AG10803 (cell line): ENCODE measurements around the genes SEC14L5, TMEM114 and METTL22.

DNA sequence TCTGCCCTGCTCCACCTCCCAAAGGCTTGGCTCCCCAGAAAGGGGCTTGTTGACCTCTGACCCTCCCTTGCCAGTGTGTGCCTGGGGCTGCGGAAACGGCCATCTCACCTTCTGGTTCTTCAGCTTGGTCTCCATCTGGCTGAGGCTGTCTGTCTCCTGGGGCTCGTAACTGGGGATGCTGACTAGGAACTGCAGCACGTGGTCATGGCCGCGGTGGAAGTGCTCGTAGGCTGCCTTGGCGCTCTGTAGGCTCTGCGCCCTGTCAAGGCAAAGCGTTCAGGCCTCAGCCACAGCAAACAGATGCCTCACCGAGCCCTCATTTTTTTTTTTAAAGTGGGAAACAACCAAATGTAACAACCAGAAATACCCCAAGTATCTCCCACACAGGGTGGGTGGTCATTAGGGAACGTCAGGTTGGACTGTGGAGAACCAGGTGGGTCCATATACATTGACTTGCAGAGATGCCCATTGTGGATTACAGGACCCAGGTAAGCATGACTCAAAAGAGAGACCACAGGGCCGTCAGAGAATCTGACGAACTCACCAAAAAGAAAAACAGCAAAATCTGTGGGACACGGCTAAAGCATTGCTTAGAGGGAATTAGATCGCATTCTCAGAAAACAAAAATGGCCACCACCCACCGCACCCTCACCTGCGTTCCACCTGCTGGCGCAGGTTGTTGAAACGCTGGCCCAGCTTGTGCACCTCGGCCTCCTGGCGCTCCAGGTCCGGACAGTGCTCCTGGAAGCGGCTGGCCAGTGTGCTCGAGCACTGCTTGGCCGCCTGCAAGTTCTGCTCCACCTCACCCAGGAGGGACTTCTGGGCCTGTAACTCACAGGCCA is 43.0 kb downstream of the UBN1 start:
- RRBS, result no CpG with 5 or more reads among the region's 26 CpGs

GRCh38 chr16:4922645-4923297 is 14.2 kb downstream of the PPL start:
- RRBS, result 9% methylated on average over 1 of the region's 18 CpGs

- RRBS, result 3% methylated on average over 6 of the region's 65 CpGs
Measured at GRCh38 chr16:4957532-4958562, at the start of gene SEC14L5. SEC14L5 (plus strand) TSS chr16:4958330.

GRCh38 chr16:7351918-7352232 is 1238.4 kb downstream of the TMEM114 start:
- RRBS, result no CpG with 5 or more reads among the region's 4 CpGs

DNA sequence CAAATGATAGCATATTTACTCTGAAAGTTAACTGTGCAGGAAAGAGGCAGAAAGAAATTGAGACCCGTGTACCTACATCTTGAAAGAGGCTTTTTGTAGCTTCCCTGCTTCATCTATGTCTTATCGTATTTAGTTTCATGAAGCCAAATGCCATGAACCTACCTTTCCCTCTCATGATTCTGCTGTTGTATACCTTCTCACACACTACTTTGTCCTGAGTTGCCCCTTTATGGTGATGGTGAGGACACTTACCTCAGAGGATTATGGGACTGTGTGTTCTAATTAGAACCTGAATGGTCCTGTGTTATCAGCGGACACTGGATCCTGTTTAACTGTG is 914.8 kb downstream of the TMEM114 start:
- RRBS, result no CpG with 5 or more reads among the region's 3 CpGs

- RRBS, result no CpG with 5 or more reads among the region's 11 CpGs
Measured at GRCh38 chr16:8567770-8568154, 22.5 kb downstream of the TMEM114 start.

DNA sequence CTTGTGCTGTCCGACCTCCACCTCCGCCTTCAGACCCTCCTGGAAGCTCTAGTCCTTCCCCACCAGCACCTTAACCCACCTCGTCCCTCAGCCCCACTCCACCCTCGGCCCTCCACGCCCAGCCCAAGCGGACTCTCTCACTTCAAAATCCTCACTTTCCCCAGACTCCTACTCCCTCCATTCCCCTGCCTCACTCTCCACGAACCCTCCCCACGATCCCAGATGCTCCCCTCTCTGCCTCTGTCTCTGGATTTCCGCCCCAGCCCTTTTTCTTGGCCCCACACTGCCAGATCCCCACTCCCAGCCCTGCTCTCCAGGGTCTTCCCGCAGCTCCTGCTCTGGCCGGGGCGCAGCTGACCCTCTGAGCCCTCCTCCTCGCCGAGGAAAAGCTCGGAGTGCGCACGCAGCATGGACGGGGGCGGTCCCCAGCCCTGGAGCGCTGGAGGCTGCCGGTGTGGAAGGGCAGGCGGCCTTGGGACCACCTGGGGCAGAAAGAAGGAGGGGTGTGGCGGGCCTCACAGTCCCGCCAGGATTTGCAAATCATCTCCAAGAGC is at the start of gene TMEM114:
TMEM114 (minus strand) TSS at position 397 of the 554 bp plus-strand sequence.
- RRBS, result no CpG with 5 or more reads among the region's 24 CpGs

DNA sequence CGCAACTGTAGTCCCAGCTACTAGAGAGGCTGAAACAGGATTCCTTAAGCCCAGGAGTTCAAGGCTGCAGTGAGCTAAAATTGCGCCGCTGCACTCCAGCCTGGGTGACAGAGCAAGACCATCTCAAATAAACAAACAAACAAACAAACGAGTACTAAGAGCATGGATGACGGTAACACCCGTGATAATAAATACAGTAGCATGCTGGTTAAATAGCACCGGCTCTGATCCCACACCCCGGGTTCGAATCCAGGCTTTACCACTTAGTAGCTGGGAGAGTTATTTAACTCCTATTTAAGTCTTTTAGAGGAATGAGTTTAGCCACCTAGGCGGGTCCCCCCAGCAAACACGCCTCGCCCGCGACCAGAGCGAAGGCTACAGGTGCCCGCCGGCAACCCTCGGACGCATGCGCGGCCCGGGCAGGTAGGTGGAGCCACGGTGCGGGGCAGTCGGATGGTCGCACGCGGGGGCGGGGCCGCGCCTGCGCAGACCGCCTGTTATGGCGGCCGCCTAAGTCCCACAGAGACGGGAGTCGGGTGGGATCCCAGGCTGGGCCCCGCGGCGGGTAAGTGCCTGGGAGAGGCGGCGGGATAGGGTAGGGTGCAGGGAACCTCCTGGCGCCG is at the start of gene METTL22:
METTL22 (plus strand) TSS at position 488 of the 623 bp plus-strand sequence.
- RRBS, result no CpG with 5 or more reads among the region's 44 CpGs

DNA sequence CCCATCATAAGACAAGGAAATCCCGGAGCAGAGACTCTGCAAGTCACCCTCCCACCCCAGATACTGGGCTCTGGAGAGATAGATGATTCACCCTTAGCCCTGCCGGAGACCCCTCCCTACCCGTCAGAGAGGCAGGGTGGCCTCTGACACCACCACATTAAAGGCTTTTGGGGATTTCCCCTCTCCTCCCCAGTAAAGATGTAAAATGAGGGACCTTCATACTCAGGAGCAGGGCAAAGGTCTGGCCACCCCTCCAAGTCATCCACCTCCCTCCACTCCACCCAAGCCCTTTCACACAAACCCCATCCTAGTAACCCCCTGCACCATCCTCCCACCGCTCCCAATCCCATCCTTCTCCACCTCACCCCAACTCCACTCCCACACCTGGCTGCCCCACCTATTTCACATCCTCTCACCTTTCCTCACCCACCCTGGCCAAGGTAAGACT is 779 bp downstream of the ABAT start:
- RRBS, result 13% methylated on average over 2 of the region's 4 CpGs

- RRBS, result no CpG with 5 or more reads among the region's 20 CpGs
Measured at GRCh38 chr16:8806116-8807252, 8.8 kb downstream of the PMM2 start.

DNA sequence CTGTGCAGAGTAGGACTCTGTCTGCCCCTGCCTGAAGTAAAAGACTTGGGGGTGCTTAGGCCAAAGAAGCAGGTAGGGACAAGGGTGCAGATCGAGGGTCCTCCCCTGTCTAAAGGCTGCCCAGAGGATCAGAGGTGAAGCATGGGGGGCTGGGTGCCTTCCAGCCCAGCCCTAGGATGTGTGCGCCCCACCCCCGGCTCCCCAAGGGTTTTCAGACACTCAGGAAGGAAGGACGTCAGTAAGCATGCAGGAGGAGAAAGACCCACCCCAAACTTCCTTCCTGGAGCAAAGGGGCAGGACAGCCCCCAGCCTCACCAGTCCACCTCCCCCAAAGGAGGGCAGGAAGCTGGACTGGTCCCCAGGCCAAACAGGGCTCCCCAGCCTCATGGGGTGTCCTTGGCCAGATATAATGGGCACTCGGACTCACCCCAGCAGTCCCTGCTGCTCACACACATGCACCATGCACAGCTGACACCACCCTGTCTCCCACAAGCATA is 12.1 kb downstream of the CARHSP1 start:
- RRBS, result no CpG with 5 or more reads among the region's 5 CpGs

DNA sequence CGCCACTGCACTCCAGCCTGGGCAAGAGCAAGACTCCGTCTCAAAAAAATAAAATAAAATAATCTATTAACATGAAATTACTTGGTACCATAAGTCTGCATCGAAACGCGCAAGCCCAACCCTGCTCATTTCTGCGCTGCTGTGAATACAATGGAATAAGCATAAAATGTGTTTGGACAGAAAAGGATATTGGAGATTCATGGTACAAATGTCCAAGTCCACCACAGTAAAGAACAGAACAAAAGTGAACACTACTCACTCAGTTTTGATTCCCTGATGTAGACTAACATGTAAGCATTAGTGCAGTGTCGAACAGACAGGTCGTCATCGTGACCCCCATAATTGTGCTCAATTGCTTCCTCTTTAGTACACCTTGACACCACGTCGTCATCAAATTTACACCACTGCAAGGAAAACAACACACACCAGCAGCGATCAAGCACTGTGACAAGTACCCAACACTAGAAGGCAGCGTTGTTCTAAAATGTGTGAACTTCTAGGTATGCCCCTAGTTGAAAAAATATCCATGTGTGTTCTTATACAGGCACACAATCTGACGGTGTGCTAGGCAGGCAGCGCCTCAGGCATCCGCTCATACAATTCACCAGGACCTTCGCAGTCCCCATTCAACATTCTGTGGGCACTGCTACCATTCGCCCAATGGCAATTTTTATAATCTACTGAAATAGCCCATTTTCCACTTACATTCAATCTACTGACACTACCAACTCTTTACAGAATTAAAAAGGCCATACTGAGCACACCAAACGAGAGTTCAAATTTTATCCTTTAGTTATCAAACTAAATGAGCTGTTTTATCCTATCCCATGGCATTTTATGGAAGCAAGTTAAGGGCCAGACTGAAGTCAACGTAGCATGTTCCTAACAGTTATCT is 23.0 kb downstream of the LITAFD start:
- RRBS, result no CpG with 5 or more reads among the region's 20 CpGs

GRCh38 chr16:8987215-8987741 is 23.6 kb upstream of the USP7 start:
- RRBS, result no CpG with 5 or more reads among the region's 8 CpGs

DNA sequence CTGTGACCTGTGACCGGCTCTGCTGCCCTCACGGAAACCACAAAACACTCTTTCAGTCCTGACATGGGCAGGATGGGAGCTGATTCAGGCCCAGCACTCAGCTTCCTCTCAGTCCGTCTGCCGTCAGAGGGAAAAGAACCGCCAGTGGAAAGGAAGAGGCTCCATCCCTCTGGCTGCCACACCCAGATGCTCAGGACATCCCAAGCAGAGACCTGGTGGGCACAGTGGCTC is 25.8 kb upstream of the USP7 start:
- RRBS, result no CpG with 5 or more reads among the region's 5 CpGs

DNA sequence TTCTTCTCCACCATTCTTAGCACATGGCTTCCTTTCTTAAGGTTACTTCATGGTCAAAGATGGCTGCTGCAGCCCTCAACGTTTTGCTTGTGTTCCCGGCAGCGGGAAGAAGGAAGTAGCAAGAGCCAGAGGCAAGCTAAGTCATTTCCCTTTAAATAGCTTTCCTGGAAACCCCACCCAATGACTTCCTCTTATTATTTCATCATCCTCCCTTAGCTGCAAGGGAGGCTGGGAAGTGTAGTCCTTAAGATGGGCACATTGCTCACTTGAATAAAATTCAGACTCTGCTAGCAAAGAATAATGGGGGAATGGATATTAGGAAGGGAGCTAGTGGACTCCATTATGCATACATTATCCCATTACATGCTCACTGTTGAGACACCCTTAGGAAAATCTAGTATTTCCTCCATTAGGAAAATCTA is 12.4 kb upstream of the HAPSTR1 start:
- RRBS, result no CpG with 5 or more reads among the region's 3 CpGs

GRCh38 chr16:9125259-9125928 is 34.0 kb downstream of the HAPSTR1 start:
- RRBS, result 77% methylated on average over 6 of the region's 17 CpGs

GRCh38 chr16:9365023-9365782 is 273.8 kb downstream of the HAPSTR1 start:
- RRBS, result no CpG with 5 or more reads among the region's 3 CpGs

DNA sequence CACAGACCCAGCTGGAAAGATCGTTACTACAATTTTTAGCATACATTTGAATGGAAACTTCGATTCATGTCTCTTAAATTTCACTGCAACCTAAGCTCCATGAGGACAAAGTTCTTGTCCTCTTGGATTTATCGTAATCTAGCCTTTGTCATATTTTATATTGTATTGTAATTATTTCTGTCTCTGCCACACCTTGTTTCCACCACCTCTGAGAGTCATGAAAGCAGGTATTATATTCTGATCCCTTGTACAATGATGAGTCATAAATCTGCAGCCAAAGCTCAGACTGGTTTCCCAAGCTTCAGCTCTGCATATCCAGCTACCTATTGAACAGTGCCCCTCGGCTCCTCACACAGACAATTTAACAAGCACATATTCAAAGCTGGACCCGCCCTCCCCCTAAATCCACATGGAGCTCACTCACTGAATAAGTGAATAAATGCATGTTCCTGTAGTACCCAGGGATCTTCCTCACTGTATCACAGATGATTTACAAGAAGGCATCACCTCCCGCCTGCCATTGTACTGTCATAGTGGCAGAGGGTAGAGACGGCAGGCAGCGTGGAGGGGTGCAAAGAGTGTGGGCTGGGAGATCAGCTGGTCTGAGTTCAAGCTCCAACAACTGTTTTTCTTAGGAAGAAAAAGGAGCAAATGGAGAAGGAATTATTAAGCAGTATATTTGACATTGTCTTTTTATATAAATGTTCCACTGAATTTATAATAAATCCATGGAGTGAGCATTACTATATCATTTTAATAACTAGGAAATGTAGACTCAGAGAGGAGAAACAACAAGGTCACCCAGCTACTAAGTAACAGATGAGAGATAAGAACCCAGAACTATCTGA is 516.3 kb downstream of the GRIN2A start:
- RRBS, result no CpG with 5 or more reads among the region's 8 CpGs

GRCh38 chr16:10038968-10039903 is 143.0 kb downstream of the GRIN2A start:
- RRBS, result 4% methylated on average over 8 of the region's 31 CpGs

DNA sequence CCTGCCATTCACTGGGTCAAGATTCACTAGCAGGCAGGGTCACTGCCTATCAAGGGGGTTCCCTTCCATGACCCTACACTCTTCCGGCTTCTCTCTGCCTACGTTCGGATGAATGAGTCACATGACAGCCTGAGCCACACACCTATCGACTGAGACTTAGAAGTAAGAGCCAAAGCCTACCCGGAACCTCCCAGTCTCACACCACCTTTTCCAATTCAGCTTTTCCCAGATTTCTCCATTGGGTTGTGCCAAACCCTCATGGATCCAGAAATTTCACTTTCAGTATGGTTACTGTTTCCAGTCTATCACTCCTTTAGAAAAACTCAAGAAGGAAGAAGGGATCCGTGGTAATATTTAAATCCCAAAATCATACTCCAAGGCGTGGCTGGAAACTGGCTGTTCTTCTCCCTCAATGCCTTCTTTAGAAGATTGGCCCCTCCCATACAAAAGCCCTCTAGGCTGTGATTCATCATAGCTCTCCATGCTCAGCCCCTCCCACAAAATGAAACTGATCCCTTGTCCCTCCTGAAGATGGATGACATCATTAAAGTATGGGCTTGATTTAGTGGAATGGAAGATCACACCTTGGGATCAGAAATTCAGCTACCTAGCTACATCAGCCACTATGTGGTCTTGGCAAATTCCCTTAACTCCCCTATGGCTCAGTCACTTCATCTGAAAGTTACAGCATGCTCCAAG is 4.3 kb downstream of the GRIN2A start:
- RRBS, result 83% methylated on average over 4 of the region's 7 CpGs